Left common carotid artery plus branches (tissue), 1 donor: ENCODE measurements around the genes TSPAN15, PPA1 and PRF1.

DNA sequence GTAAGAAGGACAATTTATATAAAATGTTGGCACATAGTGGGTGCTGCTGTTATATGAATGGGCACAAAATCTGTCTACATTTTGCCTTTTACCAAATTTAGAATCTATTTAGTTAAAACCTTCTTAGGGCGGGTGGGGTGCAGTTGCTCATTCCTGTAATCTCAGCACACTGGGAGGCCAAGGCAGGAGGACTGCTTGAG, 8.6 kb downstream of the SRGN start:
- PRO-cap, result no peak

DNA sequence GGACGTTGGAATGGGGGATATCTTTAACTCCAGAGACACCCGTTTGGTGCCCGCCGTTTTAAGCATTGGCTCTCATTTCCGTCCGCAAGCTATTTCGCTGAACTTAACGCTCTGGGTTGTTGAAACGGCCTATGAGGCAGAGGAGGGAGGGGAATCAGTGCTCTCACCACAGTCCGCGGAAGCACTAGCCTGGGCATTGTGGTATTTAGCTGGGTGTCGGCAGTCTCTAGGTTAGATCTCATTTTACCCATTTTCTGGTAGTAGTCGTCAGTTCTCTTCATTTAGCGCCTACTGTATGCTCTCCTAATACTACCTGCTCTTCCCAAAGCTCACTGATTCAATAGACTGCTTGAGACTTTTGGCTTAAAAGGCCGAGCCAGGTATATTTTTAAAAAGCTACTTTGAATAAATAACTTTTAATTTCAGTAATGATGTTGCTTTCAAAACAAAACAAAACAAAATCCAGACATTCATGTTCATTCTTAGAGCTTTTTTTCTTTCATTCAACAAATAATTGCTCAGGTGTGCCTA, 922 bp downstream of the VPS26A start:
- PRO-cap, result no peak

GRCh38 chr10:69344539-69345043, 25.9 kb downstream of the HK1 start:
- PRO-cap, result no peak

DNA sequence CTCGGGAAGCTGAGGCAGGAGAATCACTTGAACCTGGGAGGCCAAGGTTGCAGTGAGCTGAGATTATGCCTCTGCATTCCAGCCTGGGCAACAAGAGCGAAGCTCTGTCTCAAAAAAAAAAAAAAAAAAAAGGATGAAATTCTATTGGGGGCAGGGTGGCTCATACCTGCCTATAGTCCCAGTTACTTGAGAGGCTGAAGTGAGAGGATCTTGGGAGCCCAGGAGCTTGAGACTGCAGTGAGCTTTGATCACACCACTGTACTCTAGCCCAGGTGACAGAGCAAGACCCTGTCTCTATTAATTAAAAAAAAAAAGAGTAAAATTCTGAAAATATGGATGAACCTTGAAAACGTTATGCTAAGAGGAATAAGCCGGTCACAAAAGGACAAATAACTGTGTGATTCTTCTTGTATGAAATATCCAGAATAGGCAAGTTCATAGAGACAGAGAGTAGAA, 40.1 kb downstream of the HK1 start:
- PRO-cap, result no peak

DNA sequence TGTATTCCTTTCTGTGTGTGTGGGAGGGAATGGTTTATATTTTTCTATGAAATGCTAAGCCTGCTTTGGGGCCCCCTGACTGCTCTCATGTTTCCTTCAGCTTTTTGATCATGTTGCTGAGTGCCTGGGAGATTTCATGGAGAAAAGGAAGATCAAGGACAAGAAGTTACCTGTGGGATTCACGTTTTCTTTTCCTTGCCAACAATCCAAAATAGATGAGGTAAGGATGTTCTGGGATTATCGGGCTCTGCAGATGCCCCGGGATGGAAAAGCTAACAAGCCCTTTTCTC, 46.0 kb downstream of the HK1 start:
- PRO-cap, result no peak

DNA sequence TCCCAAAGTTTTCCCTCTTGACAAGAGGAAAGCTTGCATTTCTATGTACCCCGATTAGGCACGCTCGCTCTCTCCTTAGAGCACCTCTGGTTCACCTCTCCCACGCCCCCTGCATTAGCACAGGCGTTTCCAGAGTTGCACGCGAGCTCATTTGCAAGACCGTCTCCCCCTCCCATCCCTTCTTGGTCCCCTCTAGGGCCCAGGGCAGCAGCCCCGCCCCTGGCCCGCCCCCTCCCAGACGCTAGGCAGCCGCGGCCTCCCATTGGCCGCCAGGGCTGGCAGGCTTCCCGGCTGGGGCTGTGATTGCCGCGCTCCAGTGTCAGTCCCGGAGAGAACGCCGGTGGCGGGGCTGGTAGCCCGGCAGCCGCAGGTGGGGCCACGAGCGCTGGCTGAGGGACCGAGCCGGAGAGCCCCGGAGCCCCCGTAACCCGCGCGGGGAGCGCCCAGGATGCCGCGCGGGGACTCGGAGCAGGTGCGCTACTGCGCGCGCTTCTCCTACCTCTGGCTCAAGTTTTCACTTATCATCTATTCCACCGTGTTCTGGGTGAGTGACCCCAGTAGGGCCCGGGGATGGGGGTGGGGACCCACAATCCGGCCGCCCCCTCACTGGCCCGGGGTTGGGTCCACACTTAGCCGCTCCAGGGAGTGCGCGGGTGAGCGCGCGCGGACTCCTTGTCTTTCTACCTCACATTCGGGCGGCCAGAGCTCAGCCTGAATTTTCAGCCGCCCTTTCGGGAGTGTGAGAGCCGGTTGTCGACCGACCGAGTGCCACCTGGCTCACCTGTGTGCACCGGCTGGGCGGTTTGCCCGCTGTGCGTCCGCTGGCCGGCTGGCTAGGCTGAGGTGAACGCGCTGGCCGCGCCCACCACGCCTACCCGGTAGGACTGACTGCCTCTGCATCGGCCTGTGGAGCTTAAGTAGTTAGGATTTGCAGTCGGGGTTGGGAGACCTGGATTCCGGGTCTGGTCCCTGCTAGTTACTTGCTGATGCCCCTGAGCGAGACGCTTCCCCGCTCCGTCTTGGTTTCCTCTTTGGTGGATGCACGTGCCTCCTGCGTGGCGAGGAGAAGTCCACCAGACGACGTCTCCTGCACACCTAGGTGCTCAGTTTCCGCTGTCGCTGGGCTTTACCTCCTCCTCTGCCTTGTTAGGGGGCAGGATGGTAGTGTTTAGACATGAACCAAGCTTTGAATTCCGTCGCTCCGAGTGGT, at the start of gene TSPAN15:
Gene TSPAN15 (plus strand): TSS at position 319 of the 1,210 bp plus-strand sequence.
- PRO-cap, result unidirectional peak, plus-strand start at position 330 of the sequence

DNA sequence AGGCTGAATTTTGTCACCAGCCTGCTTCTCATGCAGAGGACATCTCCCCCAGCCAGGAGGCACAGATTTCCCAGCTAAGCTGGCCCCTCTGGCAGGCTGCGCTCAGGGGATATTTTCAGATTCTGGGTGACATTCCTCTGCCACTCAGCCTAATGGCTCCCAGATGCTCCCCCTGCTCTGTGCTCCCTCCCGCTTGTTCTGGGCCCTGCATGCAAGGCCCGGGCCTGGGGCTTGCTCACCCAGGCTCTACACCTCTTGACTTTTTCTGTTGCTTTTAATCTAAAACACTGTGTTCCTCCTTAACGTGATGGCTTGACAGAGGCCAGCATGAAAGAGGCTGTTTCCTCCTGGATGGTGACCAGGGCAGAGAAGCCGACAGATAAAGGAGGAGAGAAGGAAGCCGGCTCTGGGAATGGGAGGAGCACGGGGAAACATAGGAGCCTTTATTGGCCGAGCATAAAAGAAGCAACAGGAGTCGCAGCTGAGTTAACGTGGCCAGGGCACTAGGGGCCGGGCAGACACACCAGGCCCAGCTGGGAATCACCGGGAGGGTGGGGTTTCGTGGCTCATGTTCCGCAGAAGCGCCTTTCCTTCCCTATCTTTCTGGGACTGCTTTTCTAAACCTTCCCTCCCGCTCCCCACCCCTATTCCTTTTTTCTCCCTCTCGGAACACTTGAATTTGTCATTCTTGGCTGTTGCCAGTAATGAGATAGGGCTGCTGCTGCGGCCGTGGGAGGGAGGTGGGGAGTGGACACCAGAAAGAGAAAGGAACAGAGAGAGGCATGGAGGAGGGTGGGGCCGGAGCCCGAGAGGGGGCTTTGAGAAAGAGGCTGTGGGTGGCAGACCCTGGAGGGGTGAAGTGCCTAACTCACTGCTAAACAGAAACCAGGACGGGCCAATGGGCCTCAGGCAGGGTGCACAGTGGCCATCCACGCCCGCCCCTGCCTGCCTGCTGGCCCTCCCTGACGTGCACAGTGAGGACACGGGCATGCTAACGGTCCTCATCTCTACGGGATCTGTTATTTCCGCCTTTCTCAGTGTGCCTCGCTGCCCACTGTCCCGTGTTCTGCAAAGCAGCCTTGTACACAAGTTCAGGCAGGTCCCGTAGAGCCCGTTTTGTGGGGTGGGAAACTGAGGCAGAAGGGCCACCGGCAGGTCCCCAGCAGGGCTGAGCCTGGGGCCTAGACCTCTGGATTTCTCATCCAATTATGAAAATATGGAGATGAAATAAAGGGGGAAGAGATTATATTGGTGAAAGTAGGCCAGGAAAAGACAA, 65.1 kb downstream of the COL13A1 start:
- PRO-cap, result no peak

DNA sequence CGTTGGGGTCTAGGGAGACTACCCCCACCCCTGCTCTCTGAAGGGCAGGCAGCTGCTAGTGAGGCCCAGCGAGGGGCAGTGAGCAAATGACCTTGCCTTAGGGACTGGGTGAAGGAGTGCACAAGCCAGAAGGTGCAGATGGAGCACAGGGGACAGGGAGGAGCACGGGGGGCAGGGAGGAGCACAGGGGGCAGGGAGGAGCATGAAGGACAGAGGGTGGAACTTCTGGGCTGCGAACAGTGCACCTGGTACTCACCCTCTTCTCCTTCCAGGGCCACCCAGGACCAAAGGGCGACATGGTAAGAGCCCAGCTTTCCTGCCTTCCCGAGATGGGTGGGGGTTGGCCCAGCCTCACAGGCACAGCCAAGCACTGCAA, 87.4 kb downstream of the COL13A1 start:
- PRO-cap, result no peak

DNA sequence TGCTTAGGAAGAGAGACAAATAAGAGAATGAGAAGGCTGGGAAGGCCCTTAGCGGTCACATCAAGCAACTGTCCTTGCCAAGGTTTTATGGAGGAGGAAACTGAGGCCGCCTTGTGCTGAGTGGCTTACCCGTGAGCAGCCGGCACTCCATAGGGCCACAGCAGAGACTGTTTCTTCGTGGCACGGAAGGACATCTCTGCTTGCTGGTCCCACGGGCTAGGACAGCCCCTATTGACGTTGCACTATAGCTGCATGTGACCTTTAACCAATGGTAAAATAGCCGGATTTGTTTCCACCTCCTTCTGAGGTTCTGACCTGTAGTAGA, 96.1 kb upstream of the MACROH2A2 start:
- PRO-cap, result no peak

DNA sequence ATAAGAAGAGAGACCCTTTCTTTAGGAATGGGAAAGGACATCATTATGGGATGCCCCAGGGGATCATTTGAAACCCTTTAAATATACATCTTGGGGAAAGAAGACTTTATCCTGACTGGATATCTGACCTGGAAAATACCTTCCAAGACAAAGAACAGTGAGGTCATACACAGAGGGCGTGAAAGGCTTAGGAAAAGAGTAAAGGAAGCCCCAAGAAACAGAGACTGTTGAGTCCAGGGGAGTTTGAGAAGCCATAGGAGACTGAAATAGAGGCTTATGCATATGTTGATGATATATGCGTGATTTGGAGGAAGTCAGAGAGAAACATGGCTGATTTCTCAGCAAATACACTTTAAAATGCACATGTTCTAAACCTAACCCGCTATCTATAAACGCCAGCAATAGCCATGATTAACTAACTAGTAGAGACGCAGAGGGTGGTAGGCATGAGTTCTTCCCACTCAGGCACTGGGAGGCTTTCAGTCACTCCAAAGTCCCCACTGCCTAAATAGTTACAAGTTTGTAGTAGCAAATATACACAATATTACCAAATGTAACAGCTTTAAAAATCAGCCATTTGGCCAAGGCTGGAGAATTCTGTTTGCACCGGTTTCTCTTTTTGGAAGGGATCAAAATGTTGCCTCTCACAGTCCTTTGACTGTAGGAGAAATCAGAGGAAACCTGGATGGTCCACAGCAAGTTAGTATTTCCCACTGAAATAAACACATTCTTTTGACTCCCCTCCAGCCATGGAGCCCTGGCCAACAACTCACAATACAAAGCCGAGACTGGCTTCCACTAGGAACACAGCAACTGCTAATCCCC, 1.2 kb upstream of the MACROH2A2 start:
- PRO-cap, result no peak

DNA sequence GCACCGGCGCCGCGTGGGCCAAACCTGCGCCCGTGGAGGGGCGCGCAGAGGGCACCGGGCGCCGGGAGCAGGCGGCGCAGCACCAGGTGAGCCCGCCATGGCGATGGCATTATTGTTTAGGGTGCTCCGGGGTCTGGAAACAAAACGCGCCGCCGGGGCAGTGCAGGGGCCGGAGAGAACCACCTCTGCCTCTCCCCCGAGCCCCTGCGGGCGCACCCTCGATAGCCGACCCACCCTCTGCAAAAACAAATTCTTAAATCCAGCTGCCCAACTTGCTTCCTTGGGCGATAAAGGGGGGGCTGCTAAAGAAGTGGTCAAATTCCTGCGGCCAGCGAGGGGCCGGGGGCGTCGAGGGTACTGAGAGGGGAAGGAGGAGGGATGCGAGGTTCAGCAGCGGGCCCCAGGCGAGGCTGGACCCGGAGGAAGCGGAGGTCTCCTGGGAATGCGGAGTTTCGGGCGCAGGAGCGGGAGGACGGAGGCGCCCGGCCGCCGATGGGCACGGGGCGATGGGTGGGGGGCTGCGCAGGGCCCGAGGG, 337 bp downstream of the MACROH2A2 start:
- PRO-cap, result no peak

DNA sequence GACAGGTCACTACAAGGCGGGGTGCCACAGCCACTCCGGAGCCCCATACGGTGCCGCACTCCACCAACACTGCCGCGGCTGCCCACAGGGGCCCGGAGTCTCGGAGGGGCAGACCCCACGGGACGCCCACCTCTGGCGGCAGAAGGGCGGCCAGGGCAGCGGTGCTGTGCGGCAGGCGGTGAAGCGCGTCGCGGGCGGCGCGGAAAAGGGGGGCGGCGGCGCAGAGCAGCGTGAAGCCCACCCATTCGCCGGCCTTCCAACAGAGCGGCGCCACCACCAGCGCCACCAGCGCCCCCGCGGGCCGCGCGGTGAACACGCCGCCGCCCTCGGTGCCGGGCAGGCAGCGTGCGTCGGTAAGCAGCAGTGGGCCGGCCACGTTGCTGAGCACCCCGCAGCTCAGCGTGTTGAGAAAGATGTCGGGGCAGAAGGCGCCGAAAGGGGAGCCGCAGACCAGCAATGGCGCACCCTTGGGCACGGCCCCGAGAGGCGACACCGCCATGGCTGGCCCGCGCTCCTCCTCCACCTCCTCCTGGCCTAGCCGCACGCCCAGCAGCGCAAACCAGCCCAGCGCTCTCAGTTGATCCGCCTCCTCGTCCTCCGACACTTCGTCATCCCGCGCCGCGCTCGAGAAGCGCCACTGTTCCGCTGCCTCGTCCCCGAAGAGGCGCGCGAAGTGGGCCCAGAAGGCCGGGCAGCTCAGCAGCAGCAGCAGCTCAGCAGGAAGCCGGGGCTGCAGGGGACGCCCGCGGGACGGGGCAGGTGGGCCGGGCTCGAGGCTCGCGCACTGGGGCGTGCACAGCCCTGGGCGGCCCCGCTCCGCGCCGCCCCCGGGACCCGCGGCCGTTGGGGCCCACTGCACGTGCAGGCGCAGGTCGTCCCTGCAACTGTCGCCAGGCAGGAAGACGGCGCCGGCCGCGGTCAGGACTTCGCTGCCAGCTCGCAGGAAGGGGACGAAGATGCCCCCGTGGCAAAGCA, 737 bp downstream of the TYSND1 start:
- PRO-cap, result bidirectional peak, plus-strand start at position 576 of the sequence, minus-strand start at position 531 of the sequence

GRCh38 chr10:70169535-70170397, 548 bp downstream of the SAR1A start:
- PRO-cap, result no peak

GRCh38 chr10:70209022-70209497, 24.2 kb downstream of the PPA1 start:
- PRO-cap, result no peak

DNA sequence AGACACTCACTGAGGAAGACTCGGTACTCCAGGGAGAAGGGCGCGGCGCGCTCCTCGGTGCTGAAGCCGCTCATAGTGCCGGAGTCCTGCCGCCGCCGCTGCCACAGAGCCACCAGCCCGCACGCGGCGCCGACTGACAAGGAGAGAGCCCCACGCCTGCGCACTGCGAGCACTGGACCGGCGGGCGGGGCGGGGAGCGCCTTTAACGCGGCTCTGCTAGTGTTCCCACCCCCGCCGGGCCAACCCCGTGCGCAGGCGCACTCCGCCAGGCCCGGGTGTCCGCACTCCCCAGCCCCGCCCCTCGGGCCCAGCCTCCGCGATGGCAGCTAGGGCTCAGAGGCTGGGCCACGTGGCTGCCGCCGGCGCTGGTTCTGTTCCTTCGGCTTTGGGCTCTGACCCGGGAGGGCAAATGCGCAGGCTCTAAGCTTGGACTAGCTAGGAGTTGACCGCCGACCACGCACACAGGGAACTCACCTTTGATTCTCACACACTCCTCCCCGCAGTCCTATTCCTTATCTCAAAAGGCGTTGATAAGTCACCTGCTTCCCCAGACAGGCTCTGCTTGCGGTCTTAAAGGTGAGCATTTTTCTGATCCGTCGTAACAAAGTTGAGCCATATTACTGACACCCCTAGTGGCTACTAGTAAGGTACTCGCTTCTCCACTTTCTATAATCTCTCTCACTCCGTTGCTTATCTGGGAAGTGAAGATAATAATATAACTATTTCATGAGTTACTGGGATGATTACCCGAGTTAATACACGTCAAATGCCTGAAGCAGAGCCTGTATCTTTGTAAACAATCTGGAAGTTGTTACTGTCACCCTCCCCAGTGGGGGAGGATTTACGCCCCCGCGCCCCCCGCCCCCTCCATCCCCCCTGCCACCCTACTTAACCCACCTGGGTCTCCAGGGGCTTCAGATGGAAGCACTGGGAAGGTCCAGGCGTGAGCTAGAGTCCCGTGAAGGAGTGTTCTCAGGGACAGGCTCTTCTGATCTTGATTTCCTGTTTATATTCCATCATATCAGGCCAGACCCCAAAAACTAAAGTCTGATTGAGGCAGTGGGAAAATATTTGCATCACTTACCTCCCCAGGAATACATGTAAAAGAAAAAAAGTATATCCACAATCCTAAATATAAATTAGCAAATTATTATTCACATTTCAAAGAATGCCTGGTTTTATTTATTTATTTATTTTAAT, at the start of gene PPA1:
Gene PPA1 (minus strand): TSS at position 176 of the 1,200 bp plus-strand sequence.
- PRO-cap, result bidirectional peak, plus-strand start at position 329 of the sequence, minus-strand start at position 138 of the sequence

GRCh38 chr10:70445601-70446532, 4.4 kb upstream of the NODAL start:
- PRO-cap, result no peak

GRCh38 chr10:70459324-70459603, 17.8 kb upstream of the NODAL start:
- PRO-cap, result no peak

GRCh38 chr10:70529754-70530355, 51.3 kb downstream of the PALD1 start:
- PRO-cap, result no peak

- PRO-cap, result no peak
Measured at GRCh38 chr10:70602459-70603151, at the start of gene PRF1. PRF1 (minus strand) TSS chr10:70602741.

GRCh38 chr10:70603182-70604161, 931 bp upstream of the PRF1 start:
- PRO-cap, result no peak